Heart (tissue), 3 donors: ENCODE data around the genes SUMO2 and GGA3.

DNA sequence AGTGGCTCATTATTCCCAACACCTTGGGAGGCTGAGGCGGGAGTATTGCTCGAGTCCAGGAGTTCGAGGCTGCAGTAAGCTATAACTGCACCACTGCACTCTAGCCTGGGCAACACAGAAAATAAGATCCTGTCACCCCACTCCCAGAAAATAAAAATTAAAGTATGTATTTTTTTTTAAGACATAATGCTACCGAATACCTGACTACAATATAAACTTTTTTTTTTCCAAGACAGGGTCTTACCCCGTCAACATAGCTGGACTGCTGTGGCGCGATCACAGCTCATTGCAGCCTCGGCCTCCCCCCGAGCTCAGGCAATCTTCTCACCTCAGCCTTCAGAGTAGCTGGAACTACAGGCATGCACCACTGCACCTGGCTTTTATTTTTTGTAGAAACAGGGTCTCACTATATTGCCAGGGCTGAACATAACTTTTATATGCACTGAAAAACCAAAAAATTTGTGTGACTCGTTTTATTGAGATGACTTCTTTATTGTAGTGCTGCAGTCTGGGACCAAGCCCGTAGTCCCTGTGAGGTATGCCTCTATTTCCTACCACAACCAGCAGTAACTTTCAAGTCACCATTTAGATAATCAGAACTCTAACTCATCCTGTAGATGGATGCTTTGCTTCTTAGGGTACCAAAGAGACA is 9.3 kb upstream of the JPT1 start:
- RAMPAGE, long total RNA, 2 experiments: no peak in any of the 2 experiments

DNA sequence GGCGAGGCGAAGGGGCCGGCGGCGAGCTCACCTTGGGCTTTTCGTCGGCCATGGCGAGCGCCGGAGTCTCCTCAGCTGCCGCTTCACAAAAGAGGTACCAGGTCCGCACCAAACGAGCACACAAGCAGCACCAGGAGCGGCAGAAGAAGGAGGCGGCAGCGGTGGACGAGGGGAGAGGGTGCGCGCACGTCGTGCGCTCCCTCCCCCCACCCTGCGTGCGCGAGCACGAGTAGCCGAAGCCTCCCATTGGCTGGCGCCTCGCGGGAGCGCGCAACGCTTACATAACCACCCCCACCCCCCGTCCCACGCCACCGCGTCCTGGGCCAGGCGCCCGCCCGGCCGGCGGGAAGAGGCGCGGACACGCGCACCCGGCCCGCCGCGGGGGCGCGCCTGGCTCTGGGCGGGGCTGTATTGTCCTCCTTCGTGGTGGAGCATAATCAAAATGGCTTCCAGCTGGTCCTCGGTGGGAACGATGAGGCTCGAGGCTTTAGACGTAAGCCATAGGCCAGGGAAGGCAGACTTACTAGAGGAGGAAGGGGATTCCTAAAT is at the start of gene SUMO2:
TSS of gene SUMO2 (minus strand) at position 177 of the 549 bp plus-strand sequence.
- RAMPAGE, long total RNA, 2 experiments: start-site peak on the minus strand in 2 of 2 experiments, centred at positions 151 to 157 of the sequence, 6,171 to 7,711 reads per replicate

DNA sequence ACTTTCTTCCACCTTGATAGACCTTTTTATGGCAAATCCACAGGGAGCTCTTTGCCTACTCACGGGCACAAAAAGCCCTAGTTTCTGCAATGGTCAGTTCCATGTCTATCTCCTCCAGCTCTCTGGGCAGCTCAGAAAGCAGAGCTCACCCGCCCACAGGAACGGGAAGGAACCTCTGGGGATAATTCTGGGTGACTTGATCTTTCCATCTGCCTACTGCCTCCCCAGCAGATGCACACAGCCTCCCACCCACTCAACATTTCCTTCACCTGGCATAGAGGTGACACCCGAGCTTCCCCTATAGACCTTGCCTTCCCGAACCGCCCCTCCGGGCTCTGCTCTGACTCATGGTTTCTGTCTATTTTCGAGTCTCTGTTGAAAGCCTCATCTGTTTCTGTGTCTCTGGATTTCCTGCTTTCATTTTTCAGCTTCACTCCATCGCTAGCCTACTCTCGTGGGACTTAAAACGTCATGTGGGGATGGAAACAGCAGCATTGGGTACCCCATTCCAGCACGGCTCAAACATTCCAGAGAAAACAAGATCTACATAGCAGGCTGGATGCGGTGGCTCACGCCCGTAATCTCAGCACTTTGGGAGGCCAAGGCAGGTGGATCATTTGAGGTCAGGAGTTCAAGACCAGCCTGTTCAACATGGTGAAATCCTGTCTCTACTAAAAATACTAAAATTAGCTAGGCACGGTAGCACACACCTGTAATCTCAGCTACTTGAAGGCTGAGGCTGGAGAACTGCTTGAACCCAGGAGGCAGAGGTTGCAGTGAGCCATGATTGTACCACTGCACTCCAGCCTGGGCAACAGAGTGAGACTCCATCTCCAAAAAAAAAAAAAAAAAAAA is 11.3 kb downstream of the GGA3 start:
- RAMPAGE, long total RNA, 2 experiments: no peak in any of the 2 experiments

GRCh38 chr17:75251756-75252171 is 9.6 kb downstream of the GGA3 start:
- RAMPAGE, long total RNA, 2 experiments: no peak in any of the 2 experiments

DNA sequence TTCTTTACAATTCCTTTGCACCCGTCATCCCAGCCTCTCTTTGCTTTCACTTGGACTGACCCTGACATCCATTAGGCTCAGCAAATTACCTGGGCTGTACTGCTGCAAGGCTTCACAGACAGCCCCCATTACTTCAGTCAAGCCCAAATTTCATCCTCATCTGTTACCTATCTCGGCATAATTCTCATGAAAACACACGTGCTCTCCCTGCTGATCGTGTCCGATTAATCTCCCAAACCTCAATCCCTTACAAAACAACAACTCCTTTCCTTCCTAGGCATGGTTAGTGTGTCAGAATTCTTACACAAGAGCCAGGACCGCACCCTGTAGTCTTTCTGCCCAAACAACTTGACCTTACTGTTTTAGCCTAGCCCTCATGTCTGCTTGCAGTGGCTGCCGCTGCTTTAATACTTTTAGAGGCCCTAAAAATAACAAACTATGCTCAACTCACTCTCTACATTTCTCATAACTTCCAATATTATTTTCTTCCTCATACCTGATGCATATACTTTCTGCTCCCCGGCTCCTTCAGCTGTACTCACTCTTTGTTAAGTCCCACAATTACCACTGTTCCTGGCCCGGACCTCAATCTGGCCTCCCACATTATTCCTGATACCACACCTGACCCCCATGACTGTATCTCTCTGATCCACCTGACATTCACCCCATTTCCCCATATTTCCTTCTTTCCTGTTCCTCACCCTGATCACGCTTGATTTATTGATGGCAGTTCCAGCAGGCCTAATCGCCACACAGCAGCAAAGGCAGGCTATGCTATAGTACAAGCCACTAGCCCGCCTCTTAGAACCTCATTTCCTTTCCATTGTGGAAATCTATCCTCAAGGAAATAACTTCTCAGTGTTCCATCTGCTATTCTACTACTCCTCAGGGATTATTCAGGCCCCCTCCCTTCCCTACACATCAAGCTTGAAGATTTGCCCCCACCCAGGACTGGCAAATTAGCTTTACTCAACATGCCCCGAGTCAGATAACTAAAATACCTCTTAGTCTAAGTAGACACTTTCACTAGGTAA is 5.3 kb downstream of the GGA3 start:
- RAMPAGE, long total RNA, 2 experiments: no peak in any of the 2 experiments

DNA sequence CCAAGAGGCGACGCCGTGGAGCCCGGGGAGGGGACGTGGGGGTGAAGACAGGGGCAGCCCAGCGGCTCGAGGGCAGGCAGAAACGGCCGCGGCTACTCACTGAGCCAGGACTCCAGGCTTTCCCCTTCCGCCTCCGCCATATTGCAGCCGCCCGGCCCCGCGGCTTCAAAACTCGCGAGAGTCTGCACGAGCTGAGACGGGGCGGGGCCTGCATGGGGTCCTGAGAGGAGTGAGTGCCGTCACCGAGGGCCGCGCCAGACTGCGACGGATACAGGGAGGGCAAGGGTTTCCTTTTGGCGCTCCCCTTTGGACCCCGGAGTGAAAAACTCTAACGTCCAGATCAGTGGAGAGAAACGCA is at the start of gene GGA3:
TSS of gene GGA3 (minus strand) at position 159 of the 358 bp plus-strand sequence.
- RAMPAGE, long total RNA, 2 experiments: start-site peak on the plus strand in 2 of 2 experiments, centred at positions 239 to 240 of the sequence, 100 to 590 reads per replicate; start-site peak on the minus strand in 1 of 2 experiments, centred at position 149 of the sequence, 47 reads per replicate

- RAMPAGE, long total RNA, 2 experiments: no peak in any of the 2 experiments
Observed at GRCh38 chr17:75292826-75293136, 3.5 kb upstream of the SLC25A19 start.

- RAMPAGE, long total RNA, 2 experiments: no peak in any of the 2 experiments
Observed at GRCh38 chr17:75356415-75357322, 48.8 kb downstream of the GRB2 start.

DNA sequence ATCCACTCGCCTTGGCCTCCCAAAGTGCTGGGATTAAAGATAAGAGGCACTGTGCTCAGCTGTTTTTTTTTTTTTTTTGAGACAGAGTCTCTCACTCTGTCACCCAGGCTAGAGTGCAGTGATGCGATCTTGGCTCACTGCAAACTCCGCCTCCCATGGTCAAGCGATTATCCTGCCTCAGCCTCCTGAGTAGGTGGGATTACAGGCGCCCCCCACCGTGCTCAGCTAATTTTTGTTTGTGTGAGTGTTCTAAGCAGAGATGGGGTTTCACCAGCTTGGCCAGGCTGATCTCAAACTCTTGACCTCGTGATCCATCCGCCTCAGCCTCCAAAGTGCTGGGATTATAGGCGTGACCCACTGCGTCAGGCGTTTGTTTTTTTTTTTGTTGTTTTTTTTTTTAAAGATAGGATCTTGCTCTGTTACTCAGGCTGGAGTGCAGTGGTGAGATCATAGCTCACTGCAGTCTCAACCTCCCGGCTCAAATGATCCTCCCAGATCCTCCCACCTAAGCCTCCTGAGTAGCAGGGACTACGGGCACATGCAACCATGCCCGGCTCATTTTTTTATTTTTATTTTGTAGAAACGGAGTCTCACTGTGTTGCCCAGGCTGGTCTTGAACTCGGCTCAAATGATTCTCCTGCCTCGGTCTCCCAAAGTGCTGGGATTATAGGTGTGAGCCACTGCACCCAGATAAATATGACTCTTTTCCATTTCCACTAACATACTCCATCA is 37.2 kb downstream of the GRB2 start:
- RAMPAGE, long total RNA, 2 experiments: no peak in any of the 2 experiments

DNA sequence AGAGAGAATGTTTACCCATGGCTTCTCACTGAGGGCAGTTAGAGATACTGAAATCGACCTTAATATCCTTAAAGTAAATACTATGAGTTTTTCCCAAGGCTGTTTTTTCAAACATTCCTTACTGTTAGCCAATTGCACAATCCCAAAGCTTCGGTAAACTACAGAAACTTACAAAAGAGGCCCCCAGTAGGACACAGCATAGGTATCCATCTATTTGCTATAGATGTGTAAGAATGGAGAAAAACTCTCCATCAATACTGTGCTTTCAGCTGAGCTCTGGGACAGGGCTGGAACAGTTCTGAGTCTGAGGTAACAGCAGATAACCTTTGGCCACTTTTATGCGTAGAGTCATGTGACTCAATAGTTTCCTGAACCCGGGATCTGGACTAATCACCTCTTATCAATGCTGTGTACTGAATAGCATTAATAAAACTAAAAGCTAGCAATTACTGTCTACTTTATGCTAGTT is 22.4 kb downstream of the GRB2 start:
- RAMPAGE, long total RNA, 2 experiments: no peak in any of the 2 experiments

- RAMPAGE, long total RNA, 2 experiments: no peak in any of the 2 experiments
Observed at GRCh38 chr17:75516699-75517310, 477 bp downstream of the TSEN54 start.

DNA sequence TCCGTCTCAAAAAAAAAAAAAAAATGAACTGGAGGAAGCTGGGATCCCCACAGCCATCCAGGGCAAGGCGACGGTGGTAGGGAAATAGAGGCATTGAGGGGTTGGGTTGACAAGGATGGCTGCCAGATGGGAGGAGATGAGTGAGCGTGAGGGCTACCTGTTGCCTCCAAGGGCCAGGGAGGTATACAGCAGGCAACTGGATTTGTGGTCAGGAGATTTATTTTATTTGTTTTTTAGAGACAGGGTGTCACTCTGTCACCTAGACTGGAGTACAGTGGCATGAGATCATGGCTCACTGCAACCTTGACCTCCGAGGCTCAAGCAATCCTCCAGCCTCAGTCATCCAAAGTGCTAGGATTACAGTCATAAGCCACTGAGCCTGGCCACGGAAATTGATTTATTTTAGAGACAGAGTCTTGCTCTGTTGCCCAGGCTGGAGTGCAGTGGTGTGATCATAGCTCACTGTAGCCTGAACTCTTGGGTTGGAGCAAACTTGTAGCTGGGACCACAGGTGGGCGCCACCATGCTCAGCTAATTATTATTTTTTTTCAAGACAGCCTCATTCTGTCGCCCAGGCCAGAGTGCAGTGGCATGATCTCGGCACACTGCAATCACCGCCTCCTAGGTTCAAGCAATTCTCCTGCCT is 9.8 kb upstream of the MYO15B start:
- RAMPAGE, long total RNA, 2 experiments: no peak in any of the 2 experiments

DNA sequence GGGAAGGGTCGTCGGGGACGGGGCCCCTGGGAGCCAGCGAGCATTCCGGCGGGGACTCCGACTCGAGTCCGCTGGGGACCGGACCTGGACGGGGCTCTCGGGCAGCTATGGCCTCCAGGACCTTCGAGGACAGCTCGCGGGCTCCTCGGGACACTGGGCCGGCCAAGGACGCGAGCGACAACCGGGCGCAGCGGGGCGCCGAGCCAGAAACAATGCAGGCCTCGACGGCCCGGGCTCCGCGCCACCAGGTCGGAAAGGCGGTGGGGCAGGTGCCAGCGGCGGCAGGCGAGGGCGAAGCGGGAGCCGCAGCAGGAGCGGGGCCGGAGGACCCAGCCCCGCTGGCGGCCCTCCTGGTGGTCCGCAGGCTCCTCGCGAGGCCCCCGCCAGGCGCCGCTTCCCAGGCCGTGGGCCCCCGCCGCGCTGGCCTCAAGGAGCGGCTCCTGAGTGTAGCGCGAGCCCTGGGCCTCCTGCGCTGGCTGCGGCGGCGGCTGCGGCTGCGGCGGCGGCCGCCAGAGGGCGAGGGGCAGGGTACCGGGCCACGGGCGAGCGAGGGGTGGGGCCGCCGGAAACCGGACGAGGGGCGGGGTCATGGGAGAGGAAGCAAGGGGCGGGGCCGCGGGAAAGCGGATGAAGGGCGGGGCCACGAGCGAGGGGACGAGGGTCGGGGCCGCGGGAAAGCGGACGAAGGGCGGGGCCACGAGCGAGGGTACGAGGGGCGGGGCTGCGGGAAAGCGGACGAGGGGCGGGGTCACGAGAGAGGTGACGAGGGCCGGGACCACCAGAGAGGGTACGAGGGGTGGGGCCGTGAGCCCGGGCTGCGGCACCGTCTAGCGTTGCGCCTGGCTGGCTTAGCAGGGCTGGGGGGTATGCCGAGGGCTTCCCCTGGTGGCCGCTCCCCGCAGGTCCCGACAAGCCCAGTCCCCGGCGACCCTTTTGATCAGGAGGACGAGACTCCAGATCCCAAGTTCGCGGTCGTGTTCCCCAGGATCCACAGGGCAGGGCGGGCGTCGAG is 1.4 kb downstream of the MYO15B start:
- RAMPAGE, long total RNA, 2 experiments: no peak in any of the 2 experiments

DNA sequence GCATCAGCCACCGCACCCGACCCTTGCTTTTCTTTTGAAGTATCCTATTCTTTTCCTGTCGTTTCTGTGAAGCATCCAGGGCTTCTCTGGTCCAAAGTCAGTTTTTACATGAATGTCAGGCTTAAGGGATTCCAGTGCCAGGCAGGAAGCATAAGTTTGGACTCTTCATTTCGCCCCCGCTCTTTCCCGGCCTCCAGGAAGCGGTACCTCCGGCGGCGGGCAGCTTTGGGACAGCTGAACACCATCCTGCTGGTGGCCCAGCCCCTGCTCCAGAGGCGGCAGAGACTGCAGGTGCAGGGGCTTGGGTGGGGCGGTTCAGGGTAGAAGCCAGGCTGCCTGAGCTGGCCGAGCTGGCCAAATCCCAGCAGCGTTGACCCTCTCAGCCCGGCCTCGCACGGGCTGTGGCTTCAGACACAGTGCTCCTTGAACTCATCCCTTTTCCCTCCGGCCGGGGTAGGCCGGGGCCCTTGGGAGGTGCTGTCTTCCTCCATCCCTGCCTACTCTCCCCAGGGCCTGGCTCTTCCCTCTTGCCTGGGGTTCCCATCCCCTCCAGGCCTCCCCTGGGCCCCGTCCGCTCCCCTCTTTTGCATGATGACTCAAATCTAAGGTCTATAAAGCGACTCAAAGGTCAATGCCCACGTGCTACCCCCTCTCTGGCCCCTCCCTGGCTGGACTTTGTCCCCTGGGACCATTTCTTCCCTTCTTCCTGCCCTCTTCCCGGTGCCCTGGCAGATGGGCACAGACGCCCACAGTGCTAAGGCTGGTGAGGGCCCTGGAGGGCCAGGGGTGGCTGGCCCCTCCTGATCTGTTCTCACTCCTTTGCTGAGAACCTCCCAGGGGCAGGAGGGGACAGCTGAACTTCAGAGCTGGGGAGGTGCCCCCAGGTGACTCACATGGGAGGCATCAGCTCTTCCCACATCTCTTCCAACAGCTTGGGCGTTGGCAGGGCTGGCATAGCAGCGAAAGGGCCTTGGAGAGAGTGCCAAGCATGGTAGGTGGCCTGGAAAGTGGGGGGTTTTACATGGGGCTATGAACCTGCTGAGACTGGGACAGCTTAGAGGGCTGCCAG is 22.7 kb downstream of the MYO15B start:
- RAMPAGE, long total RNA, 2 experiments: no peak in any of the 2 experiments

GRCh38 chr17:75616923-75617677 is 16.1 kb upstream of the SMIM5 start:
- RAMPAGE, long total RNA, 2 experiments: no peak in any of the 2 experiments

GRCh38 chr17:75642784-75643776 is 3.0 kb upstream of the SMIM6 start:
- RAMPAGE, long total RNA, 2 experiments: no peak in any of the 2 experiments

- RAMPAGE, long total RNA, 2 experiments: no peak in any of the 2 experiments
Observed at GRCh38 chr17:75708087-75708722, 13.1 kb upstream of the ITGB4 start.

DNA sequence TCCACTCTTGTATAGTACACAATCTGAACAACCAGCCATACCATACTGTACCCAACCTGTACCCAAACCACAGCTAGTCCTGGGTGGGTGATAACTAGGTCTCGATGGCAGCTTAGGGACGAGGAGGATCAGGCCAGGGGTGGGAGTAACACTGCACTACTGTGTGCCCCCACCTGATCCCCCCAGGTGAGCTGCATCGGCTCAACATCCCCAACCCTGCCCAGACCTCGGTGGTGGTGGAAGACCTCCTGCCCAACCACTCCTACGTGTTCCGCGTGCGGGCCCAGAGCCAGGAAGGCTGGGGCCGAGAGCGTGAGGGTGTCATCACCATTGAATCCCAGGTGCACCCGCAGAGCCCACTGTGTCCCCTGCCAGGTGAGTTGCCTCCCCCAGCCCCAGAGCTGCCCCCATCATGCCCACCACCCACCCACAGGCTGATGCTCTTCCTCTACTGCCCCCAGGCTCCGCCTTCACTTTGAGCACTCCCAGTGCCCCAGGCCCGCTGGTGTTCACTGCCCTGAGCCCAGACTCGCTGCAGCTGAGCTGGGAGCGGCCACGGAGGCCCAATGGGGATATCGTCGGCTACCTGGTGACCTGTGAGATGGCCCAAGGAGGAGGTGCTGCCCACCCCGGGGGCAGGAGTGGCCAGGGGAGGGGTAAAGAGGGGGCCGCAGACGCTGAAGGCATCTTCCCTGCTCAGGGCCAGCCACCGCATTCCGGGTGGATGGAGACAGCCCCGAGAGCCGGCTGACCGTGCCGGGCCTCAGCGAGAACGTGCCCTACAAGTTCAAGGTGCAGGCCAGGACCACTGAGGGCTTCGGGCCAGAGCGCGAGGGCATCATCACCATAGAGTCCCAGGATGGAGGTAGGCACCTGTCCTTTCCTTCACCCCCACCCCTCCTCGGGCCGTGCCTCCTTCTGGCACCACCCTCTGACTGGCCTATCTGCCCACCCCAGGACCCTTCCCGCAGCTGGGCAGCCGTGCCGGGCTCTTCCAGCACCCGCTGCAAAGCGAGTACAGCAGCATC is 8.4 kb downstream of the GALK1 start:
- RAMPAGE, long total RNA, 2 experiments: no peak in any of the 2 experiments

DNA sequence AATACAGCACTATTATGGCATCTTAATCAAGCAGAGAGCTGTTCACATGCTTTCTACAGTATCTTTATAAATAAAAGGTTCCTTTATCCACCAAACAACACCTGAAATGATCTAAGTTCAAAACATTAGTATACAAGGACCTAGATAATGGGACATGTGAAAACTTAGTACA is 2.4 kb downstream of the H3-3B start:
- RAMPAGE, long total RNA, 2 experiments: no peak in any of the 2 experiments

DNA sequence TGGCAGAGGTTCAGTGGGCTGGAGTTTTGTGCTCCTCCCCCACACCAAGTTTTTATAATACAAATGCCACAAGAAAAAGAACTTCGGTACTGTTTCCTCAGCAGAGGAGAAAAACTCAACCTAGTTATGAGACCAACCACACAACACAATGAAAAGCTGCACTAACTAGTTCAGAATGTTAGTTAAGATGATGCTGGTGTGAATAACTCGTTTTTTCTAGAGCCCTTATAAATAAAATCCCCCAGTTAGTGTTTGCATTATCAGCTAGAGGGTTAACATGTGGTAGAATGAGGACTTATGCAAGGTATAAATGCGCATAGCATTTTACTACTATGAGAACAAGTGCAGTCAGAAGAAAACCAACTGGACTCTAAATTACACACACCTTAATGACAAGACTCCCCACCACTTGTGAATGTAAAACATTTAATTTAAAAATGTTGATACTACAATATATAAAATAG is 1.9 kb downstream of the H3-3B start:
- RAMPAGE, long total RNA, 2 experiments: no peak in any of the 2 experiments